Measurements from ENCODE around the genes HGD, STXBP5L, ARGFX and CSTA.

DNA sequence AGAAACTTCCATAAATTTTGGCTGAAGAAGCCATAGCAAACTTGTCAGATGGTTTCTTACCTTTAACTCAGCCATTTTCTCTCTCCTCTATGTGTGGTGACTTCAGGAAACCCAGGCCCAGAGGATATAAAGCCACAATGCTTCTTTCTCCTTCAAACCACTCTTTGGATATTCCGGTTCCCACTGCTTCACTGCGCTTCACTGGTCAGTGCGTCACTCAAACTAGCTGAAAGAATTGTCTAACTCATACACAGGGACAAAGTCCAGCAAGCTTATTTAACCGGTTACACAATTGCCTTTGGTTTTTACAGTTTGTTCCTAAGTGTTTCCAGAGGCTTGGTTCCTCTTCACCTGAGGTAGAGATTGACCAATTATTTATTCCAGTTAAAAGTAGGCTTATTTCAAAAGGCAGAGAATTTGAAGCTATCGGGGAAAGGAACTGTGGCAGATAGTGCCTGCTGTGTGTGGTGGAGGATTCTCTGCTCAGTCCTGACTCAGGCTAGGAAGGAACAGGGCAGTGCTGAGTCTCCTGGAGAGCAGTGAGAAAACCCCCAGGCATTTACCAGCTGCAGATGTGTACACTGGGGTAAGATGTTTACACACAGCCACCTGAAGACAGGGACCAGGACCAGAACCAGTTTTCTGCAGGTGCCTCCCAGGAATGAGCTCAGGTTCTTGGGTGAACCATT is at the start of gene HGD:
Gene HGD (minus strand): TSS at position 203 of the 689 bp plus-strand sequence.
- PRO-cap: no peak
- RAMPAGE, long total RNA: no peak
- RRBS: 79% methylated on average over 3 of the region's 5 CpGs

GRCh38 chr3:120688079-120688548 is 6.1 kb upstream of the HGD start:
- PRO-cap: no peak
- RAMPAGE, long total RNA: no peak
- RRBS: no CpG with 5 or more reads among the region's 2 CpGs

DNA sequence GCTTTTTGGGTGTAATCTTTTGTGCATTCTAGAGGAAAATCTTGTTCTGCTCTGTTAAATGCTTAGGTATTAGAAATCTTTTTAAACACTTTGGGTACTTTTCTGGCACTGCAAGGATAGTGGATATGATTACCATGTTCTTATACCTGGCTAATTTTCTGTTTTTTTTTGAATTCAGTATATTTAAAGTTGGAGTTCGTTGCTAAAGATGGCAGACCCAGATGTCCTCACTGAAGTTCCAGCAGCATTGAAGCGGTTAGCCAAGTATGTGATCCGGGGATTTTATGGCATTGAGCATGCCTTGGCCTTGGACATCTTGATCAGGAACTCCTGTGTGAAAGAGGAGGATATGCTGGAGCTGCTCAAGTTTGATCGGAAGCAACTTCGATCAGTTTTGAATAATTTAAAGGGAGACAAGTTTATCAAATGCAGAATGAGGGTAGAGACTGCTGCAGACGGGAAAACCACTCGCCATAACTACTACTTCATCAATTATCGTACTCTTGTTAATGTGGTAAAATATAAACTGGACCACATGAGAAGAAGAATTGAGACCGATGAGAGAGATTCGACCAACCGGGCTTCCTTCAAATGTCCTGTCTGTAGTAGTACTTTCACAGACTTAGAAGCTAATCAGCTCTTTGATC is 7.9 kb downstream of the GTF2E1 start:
- PRO-cap: no peak
- RAMPAGE, long total RNA: no peak
- RRBS: no CpG with 5 or more reads among the region's 11 CpGs

DNA sequence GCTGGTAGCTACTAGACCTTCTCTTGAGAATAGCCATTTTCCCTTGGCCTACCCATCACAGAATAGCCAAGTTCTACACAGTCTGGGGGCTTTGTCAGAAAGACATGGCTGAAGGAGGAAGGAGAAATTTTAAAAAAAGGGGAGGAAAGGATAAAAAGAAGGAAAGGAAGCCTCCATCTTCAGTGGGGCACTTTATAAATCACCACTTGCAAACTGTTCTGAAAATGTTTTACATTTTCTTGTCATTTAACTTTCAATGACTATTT is 67.9 kb upstream of the STXBP5L start:
- PRO-cap: no peak
- RAMPAGE, long total RNA: no peak

DNA sequence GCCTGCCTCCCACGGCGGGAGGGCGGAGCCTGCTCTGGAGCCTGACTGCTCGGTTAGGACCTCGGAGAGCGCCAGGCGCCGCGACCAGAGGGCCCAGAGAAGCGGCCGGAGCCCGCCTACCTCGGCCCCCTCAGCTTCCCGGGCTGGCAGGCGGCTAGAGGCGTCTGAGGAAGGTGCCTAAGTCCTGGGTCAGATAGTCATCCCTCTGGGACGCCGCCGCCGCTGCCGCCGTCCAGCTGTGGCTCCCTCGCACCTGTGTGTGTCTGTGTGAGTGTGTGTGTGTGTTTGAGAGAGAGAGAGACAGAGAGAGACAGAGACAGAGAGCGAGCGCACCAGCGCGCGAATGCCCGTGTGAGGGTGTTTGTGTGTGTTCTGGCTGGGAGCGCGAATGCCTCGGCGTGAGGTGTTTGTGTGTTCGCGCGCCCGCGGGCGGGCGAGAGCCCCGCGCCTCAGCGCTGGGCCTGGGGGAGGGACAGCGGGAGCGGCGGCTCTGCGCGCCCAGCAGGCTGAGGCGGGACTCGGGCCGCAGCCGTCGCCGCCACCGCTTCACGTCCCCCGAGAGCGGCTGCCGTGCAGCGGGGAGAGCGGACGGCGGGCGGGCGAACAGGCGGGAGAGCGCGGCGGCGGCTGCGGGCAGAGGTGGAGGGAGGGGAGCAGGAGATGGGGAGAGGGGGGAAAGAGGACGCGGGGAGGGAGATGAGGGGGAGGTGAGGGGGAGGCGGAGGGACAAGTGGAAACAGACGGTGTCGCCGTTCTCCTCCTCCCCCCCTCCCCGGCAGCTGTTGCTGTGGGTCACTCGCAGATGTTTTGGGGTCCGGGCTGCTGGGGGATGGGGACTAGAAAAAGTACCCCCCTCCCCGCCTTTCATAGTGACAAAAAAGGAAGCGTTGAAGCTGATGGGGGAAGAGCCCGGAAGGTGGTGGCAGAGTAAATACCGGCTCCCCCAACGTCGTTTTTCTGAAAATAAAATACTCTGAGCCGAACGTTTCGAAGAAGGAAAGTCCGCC is at the start of gene STXBP5L:
Gene STXBP5L (plus strand): TSS at position 44 of the 1,007 bp plus-strand sequence.
- PRO-cap: no peak
- RAMPAGE, long total RNA: no peak
- RRBS: 6% methylated on average over 3 of the region's 90 CpGs

DNA sequence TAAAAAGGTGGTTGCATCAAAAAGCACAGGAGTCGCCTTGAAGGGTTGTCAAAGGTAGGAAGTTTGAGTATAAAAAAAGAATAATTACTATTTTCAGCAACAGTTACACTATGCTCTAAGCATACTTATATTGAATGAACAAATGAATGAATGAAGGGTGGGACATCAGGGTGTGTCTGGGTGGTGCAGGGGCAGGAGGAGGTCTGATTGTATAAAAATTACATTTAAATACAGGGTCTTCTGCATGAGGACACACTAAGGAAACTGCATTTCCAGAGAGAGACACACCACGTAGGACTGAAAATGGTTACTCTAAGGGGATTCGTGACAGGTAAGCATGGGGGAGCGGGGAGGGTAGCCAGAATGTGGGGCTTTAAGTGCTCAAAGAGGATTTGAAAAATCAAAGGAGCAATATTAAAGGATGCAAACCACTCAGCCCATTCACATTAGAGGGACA is at the start of gene ARGFX:
Gene ARGFX (plus strand): TSS at position 267 of the 457 bp plus-strand sequence.
- PRO-cap: no peak
- RAMPAGE, long total RNA: no peak
- RRBS: no CpG with 5 or more reads among the region's 4 CpGs

GRCh38 chr3:121694622-121695298 is 34.1 kb upstream of the HCLS1 start:
- PRO-cap: no peak
- RAMPAGE, long total RNA: no peak
- RRBS: no CpG with 5 or more reads among the region's 4 CpGs

GRCh38 chr3:121748495-121748756 is 1.1 kb downstream of the GOLGB1 start:
- PRO-cap: no peak
- RAMPAGE, long total RNA: no peak
- RRBS: no CpG with 5 or more reads among the region's 1 CpG

- PRO-cap: bidirectional peak, plus-strand start at chr3:121750021, minus-strand start at chr3:121749741
- RAMPAGE, long total RNA: no peak
- RRBS: 0% methylated on average over 1 of the region's 22 CpGs
Observed at GRCh38 chr3:121749786-121750407, 356 bp upstream of the GOLGB1 start.

DNA sequence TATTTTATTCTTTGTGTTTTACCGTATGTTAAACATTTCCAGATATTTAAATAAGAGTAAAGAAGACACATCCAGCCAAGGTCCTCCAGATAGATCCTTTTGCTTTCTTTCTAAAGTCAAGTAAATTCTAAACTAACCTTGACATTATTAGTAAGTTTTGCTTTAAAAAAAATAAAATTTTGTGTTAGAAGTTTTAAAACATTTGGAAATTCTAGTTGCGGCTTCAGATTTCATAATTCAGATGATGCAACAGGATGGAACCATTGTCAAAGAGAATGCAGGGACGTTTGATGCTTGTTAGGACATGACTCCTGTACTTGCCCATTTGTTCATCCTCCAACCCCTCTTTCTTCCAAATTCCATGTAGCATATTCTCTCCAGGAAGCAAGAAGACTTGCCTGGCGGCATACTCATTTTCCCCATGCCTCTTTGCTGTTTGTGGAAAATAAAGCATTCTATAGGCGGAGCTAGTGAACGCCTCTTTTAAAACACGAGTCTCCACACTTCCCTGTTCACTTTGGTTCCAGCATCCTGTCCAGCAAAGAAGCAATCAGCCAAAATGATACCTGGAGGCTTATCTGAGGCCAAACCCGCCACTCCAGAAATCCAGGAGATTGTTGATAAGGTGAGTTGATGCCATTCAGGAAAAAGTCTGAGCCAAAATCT is at the start of gene CSTA:
Gene CSTA (plus strand): TSS at position 515 of the 666 bp plus-strand sequence.
- PRO-cap: no peak
- RAMPAGE, long total RNA: no peak
- RRBS: no CpG with 5 or more reads among the region's 8 CpGs

DNA sequence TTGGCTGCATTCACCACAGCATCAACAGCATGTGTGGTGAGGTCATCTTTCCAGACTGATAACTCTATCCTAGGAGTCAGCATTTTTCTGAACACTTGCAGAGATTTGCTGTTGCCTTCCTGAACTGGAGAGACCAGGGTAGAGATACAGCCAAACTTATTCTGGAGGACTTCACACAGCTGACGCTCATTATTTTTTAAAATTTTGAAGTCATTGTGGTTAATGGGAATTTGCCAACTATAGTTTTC is 8.3 kb downstream of the PARP9 start:
- PRO-cap: no peak
- RAMPAGE, long total RNA: no peak
- RRBS: no CpG with 5 or more reads among the region's 1 CpG

DNA sequence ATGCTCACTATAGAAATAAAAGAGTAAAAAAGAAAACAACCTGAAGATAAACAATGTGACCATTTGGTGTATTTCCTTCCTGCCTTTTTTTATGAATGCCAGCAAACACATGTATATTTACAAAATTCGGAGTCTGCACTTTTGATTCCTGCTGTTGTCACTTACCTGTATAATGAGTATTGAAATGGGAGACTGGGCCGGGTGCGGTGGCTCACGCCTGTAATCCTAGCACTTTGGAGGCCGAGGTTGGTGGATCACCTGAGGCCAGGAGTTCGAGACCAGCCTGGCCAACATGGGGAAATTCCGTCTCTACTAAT is 856 bp downstream of the DTX3L start:
- PRO-cap: no peak
- RAMPAGE, long total RNA: no peak
- RRBS: no CpG with 5 or more reads among the region's 7 CpGs

DNA sequence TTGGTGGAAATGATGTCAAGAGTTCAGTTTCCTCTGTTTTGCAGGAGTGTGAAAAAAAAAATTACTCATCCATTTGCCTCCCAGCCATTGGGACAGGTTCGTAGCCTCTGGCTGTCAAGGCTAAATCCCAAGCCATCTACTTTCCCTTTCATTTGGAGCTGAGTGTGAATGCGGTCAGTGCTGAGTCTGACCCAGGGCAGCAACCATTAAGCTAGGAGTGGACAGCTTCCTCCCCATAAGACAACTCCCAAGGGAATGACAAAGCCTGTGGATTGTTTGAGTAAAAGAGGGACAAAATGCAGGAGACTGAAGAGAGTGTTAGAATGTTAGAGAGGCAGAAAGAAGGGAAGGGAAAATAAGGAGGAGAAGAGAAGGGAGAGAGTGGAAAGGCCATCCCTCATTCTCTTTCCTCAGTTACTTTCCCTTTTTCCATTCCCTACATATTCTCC is 33.7 kb downstream of the PARP14 start:
- PRO-cap: no peak
- RAMPAGE, long total RNA: no peak
- RRBS: no CpG with 5 or more reads among the region's 2 CpGs

GRCh38 chr3:122732820-122733310 is 52.2 kb downstream of the PARP14 start:
- PRO-cap: no peak
- RAMPAGE, long total RNA: no peak
- RRBS: no CpG with 5 or more reads among the region's 15 CpGs

- PRO-cap: no peak
- RAMPAGE, long total RNA: no peak
- RRBS: no CpG with 5 or more reads among the region's 4 CpGs
Observed at GRCh38 chr3:122975910-122976306, 51.7 kb downstream of the SEMA5B start.

GRCh38 chr3:123058627-123059018 is 8.2 kb upstream of the PDIA5 start:
- PRO-cap: no peak
- RAMPAGE, long total RNA: no peak
- RRBS: no CpG with 5 or more reads among the region's 7 CpGs

- PRO-cap: no peak
- RAMPAGE, long total RNA: no peak
- RRBS: no CpG with 5 or more reads among the region's 9 CpGs
Observed at GRCh38 chr3:123084642-123085363, 18.0 kb downstream of the PDIA5 start.

DNA sequence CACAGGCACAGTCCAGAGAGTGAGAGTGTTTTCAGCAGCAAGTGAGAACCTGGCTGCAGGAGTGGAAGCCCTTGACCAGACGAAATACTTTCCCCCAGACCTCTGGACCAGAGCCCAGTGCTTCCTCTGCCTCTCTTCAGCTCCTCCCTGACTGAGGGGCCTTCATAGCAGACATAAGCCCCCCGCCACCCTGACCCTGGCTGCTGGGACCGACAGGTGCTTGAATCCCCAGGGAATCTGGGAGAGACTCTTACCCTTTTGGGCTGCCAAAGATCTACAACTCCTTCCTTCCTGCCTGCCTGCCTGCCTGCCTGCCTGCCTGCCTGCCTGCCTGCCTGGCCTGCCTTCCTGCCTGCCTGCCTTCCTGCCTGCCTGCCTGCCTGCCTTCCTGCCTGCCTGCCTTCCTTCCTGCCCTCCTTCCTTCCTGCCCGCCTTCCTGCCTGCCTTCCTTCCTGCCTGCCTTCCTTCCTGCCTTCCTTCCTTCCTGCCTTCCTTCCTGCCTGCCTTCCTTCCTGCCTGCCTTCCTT is 50.2 kb upstream of the SEC22A start:
- PRO-cap: no peak
- RAMPAGE, long total RNA: no peak
- RRBS: no CpG with 5 or more reads among the region's 4 CpGs

DNA sequence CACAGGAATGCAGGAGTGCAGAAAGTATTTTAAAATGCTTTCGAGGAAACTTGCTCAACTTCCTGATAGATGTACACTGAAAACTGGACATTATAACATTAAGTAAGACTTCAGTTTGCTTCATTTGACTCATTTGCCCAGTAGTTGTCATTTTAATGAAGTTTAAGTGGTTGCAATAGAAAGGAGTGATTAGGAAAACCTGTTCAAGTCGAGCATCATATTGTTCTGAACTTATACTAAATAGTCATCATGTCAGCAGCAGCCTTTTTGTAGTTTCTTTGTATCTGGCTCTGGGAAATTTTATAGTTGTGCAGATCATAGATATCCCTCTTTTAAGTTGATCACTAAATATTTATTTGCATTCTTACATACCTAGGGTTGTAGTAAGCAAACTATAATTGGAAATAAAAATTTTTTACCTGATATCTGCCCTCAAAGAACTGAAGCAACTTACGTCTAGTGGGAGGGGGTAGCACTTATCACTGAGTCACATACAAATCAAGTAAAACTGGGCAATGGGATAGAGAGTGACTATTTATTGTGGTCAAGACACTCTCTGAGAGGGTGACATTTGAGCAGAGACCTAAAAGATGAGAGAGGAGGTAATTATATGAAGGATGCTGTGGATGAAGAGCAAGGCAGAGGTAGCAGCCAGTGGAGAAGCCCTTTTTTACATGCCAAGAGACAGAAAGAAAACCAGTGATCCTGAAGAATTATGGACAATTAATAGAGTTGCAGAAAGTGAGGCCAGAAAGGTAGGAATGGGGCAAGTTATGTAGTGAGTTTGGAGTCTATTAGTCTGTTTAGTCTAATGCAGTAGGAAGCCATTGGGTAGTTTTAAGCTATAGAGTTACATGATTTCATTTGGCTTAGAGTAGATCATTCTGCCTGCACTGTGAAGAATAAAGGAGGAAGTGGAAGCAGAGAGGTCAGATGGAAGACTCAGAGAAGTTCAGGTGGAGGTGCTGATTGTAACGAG is 7.8 kb downstream of the SEC22A start:
- PRO-cap: no peak
- RAMPAGE, long total RNA: no peak
- RRBS: no CpG with 5 or more reads among the region's 4 CpGs

DNA sequence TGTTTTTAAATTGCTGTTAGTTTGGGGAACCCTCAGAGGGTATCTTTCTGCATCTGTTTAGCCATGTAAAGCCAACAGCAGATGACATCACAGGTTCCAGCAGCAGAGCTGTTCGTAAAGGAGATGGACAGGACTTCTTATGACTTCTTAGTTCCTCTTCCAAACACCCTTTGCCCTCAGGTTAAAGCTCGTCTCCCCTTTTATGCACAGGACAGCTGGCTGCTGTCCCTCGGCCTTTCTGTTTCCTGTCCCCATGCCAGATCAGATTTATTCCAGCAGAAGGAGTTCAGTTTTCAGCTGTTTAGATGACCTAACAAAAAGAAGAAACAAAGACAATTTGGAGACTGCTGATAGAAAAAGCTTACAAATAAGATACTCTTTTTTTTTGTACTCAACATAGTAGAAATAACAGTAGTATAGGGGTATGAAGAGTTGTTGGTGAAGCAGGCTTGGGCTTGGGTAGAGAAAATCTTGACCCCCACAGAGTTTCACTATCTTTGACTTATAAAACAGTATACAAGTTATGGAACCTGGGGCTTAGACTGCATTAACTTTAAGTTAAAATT is 45.2 kb downstream of the SEC22A start:
- PRO-cap: no peak
- RAMPAGE, long total RNA: no peak
- RRBS: no CpG with 5 or more reads among the region's 3 CpGs

Measured in lung (tissue), 4 donors.